HT1080 (cell line): Measurements from ENCODE around the genes CKAP4, POLR3B and MTERF2.

RAMPAGE:
- cytosol, long total RNA = no peak
- long total RNA = no peak
- nucleus, long total RNA = no peak
Measured at GRCh38 chr12:104482085-104483122, 25.7 kb downstream of the CHST11 start.

RAMPAGE:
- cytosol, long total RNA = no peak
- long total RNA = no peak
- nucleus, long total RNA = no peak
Measured at GRCh38 chr12:104668372-104668733, 211.6 kb downstream of the CHST11 start.

DNA sequence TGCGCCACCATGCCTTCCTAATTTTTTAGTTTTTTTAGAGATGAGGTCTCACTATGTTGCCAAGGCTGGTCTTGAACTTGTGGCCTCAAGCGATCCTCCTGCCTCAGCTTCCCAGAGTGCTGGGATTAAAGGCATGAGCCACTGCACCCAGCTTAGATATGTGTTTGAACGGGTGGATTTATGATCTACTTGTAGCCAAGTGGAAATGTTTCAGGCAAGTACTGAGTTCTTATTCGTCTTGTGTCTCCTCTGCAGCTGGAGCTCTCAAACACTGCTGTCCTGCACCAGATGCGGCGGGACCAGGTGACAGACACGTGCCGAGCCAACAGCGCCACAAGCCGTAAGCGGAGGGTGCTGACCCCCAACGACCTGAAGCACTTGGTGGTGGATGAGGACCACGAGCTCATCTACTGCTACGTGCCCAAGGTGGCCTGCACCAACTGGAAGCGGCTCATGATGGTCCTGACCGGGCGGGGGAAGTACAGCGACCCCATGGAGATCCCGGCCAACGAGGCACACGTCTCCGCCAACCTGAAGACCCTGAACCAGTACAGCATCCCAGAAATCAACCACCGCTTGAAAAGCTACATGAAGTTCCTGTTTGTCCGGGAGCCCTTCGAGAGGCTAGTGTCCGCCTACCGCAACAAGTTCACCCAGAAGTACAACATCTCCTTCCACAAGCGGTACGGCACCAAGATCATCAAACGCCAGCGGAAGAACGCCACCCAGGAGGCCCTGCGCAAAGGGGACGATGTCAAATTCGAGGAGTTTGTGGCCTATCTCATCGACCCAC lies 201.2 kb downstream of the SLC41A2 start:
RAMPAGE:
- cytosol, long total RNA = no peak
- long total RNA = no peak
- nucleus, long total RNA = no peak

DNA sequence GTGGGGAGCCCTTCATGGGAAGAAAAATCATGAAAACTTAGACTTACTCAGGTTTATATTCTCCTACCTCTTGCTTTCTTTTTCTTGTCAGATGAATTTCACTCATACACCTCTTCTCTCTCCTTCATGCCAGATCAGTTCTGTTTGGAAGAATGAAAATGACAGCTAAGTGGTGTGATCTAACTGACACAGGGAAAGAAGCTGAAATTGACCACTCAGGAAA lies 3.7 kb upstream of the C12orf75 start:
RAMPAGE:
- cytosol, long total RNA = no peak
- long total RNA = no peak
- nucleus, long total RNA = no peak

DNA sequence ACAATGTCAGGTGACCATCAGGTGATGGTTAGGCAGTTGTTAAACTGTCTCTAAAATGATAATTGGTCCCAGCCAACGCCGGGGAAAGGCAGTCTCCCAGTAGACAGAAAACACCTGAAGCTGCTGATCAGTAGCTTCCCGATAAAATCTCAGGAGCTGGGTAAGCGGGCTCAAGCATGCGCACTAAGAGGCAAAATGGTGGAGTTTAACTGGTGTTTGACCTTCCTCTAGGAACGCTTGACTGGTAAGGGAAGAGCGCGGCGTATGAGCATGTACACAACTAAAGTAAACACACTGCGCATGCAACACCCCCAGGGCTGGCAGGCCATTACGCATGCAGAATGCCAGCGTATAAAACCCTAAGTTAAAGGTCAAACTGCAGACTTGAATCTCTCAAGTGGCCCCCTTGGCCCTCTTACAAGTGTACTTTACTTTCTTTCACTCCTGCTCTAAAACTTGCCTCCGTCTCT lies 113.5 kb downstream of the C12orf75 start:
RAMPAGE:
- cytosol, long total RNA = no peak
- long total RNA = no peak
- nucleus, long total RNA = no peak

GRCh38 chr12:105459811-105460407 lies 129.4 kb downstream of the C12orf75 start:
RAMPAGE:
- cytosol, long total RNA = no peak
- long total RNA = no peak
- nucleus, long total RNA = no peak

DNA sequence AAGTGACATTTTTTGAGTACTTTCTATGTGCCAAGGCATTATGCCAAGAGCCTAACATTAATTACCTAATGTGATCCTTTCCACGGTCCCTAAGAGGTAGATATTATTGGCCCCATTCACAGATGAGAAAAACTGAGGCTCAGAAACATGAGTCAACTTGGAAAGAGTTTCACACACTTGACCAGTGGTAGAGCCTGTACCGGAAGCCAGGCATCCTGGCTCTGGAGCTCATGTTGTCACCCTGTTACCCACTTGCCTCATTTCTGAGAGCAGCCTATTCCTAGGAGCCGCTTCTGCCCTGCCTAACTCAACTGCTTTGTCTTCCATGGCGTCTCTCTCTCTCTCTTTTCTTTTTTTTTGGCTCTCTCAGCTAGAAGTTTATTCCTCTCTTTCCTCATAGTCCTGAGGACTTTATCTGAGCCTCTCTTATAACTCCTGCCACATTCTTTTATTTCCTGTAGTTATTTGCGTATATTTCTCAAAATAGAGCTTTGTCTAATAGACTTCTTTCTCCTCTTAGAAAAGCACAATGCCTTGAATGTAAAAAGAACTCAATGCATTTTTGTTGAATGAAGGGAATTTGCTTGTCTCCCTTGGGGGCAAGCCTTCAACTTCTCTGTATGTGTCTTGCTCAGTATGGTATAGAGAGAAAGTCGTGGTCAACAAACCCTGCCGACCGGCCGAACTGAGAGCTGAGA lies 136.2 kb downstream of the C12orf75 start:
RAMPAGE:
- cytosol, long total RNA = no peak
- long total RNA = no peak
- nucleus, long total RNA = no peak

DNA sequence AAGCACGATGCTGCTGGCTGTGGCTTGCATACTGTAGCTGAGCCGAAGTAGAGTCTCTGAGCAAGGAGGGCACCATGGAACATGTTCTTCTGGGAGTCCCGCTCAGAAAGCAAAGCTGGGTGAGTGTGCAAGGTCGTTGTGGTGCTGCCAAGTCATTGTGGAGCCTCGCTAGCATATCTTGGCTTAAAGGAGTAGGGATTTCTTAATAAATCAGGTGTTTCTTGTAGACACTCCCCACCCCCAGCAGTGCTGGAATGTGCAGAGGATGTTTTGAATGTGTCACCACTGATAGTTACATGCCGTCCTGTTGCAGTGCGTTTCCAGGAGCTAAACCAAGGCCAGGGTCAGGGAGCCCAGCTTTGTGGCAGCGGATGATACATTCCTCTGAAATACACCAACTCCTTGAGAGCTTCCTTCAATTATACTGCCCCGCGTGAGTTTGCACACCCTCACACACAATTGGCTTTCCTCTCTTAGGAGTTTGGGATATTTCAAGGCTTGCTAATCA lies 154.8 kb downstream of the C12orf75 start:
RAMPAGE:
- cytosol, long total RNA = no peak
- long total RNA = no peak
- nucleus, long total RNA = no peak

DNA sequence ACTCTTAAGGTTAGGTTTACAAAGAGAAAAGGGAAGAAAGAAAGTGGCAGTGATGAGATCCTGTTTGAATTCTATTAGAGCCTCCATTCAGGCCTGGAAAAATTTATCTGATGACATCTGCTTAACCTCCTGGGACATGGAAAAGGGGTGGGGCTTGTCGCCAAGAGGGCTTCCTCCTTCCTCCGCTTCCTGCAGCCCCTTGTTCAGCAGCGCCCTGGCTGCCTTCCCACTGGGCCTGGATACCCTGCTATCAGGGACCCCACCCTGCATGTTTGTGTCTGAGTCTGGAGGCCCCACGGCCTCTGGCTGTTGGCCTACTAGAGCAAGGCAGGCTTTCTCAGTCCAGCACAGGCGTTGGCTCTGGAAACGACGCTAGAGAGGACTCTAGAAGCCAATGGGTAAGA lies 342.0 kb downstream of the C12orf75 start:
RAMPAGE:
- cytosol, long total RNA = no peak
- long total RNA = no peak
- nucleus, long total RNA = no peak

DNA sequence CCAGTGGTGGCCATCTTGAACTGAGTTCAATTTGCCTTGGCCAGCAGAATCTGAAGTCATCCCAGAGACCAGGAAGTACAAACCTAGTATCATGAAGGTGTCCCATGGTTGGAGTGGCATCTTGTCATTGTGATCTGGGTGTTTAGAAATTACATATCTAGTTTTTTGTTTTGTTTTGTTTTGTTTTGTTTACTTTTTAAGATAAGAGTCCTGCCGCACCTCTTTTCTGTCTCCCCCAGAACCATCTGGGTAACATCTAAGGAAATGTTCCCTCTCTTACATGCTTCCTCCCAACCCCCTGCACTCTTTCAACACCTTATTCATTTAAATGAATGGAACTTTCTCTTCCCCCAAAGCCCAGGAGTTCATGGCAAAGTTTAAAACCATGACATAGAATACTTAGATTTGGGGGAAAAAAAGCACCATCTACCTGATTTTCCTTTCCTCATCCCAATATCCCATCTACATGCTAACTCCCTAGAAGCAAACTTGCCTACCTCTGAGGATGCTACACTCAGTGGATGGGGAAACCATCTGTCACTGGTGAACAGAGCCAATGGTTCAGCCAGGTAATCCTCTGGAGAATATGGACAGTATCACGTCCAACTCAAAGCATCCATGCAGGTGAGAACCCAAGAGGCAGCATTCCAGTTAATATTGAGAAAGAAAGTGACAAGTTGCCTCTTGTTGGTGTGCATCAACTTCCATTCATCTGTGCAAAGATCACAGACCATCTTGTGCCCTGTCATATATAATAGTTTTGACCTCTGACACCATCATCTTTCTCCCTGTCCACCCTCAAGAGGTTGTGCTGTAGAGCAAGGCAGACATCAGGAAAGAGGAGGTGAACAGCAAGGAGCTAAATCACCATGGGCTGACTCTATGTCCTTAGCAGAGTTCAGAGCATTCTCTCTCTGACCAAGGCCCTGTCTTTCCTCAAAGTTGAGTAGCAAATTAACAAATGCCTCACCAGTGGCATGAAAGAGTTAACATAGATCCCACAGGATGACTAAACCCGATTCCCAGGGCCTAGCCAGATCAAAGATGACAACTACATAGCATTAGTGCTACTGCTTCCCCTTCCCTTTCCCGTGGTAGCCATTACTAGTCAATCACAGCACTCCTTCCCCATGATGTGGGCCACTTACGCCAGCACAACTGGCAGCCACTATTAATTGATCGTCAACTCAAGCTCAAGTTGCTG lies 73.2 kb downstream of the NUAK1 start:
RAMPAGE:
- cytosol, long total RNA = no peak
- long total RNA = no peak
- nucleus, long total RNA = no peak

DNA sequence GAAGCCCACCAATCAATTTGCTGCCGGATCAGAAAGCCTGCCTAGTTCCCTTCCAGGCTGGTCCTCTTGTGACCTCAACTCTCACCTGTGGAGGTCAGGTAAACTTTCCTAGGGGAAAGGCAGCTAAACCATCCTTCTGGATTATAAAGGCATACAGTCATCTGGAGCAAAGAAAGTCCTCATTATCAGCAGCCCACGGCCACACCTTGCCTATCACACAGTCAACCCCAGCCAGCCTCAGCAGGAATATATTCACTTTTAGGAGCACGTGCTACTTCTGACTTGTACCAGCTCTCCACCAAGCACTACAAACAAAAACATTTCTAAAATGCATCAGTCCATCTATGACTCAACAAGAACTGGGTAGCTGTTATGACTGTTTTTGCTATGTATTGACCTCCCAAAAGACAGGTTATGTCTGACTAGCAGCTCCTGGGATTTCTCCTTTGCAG lies 31.3 kb downstream of the NUAK1 start:
RAMPAGE:
- cytosol, long total RNA = no peak
- long total RNA = no peak
- nucleus, long total RNA = no peak

DNA sequence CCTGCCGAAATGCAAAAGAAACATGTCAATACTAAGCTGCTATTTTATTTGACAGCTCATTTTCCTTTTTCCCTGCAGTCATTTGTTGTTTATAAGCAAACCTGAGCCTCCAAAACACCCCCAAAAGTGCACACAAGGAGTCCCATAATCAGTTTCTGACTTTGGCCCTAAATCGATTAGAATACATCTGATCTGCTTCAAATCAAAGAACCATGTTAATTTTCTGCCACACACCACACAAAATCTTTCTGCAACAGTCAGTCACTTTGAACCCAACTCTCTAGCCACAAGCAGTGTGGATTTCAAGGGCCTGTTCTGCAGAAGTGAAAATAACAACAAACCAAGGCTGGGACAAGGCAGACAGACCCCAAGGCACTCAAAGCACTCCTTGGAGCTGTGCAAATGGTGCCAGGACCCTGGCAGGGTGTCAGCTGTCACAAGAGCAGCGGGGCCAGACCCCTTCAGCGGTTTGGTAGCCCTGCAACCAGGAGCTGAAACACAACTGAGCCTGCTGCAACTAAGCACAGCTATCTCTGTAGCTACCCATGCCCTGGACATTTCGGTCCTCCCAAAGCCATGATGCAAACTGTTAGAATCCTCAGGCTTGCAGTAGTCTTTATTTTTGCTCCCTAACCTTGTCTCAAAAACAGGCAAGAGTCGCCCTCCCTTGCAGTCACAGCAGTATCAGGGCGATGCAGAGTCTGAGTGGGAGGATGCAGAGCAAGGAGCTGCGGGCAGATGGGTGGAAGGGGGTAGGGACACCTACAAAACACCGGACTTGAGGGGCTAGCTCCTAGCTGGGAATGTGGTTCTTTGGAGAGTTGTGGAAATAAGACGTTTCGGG lies 1.3 kb downstream of the NUAK1 start:
RAMPAGE:
- cytosol, long total RNA = no peak
- long total RNA = no peak
- nucleus, long total RNA = no peak

DNA sequence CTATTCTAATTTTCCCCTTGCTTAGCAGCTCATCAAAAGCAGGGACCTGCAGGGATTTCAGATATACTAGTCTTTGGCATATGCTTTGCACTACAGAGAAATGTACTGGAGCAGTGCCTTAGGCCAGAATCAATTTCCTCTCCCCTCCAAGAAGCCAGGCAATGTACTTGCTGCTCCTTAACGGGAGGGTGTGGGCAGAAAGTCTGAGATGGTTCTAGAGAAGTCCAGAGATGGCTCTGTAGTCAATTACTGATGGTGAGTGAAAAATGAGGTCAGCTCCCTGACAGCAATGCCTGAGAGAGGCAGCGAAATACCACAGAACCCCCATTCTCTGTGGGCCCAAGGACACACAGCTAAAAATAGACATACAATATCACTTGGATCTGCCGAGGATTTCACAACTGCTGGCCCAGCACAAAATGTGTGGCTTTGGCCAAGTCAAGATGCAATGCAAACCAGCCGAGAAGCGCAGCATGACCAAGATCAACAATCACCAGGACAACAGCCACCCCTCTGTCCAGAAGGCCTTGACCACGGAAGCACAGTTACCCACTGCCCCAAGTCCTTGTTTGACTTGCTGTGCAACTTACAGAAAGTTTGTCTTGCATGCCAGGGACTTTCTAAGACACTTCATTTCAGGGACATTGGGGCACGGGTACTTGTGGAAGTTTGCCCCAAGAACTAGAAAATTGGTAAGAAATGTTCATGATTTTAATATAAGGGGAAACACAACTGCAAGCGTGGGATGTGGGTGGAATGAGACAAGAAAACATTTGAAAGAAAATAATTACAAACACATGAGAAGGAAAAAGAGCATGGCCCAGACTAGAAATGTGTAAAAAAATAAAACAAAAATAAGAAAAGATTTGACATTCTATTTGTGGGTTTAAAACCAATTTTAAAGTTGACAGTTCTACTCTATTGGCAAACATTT lies 52.1 kb downstream of the CKAP4 start:
RAMPAGE:
- cytosol, long total RNA = no peak
- long total RNA = no peak
- nucleus, long total RNA = no peak

DNA sequence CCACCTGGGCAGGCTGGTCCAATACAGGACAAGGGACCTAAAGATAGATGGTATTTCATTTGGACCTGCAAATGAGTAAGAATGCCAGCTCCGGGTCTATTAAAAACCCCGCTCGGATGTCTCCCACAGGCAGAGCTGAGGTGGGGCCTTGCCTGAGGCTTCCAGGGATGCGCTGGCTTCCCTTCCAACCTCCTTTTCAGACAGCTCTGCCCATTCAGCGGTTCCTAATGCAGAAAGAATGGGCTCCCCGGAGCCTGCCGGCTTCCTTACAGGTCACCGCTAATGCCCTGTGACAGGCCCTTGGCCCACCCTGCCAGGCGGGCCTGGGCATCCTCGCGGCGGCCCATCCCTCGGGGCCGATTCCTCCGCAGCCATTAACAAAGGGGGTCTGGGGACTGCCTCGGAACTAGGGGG lies 1.0 kb downstream of the CKAP4 start:
RAMPAGE:
- cytosol, long total RNA = no peak
- long total RNA = no peak
- nucleus, long total RNA = no peak

GRCh38 chr12:106247199-106248240 lies at the start of gene CKAP4:
Gene CKAP4 (minus strand): TSS chr12:106248020.
RAMPAGE:
- cytosol, long total RNA = no peak
- long total RNA = no peak
- nucleus, long total RNA = no peak

DNA sequence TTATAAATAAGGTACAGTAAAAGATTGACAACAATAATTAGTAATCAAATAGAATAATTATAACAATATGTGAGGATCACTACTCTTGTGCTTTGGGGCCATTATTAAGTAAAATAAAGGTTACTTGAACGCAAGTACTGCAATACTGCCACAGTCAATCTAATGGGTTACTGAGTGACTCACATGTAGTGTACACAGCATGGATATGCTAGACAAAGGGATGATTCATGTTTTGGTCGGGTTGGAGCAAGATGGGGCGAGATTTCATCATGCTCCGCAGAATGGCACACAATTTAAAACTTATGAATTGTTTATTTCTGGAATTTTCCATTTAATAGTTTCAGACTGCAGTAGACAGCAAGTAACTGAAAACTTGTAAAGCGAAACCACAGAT lies 14.1 kb upstream of the TCP11L2 start:
RAMPAGE:
- cytosol, long total RNA = no peak
- long total RNA = no peak
- nucleus, long total RNA = no peak

DNA sequence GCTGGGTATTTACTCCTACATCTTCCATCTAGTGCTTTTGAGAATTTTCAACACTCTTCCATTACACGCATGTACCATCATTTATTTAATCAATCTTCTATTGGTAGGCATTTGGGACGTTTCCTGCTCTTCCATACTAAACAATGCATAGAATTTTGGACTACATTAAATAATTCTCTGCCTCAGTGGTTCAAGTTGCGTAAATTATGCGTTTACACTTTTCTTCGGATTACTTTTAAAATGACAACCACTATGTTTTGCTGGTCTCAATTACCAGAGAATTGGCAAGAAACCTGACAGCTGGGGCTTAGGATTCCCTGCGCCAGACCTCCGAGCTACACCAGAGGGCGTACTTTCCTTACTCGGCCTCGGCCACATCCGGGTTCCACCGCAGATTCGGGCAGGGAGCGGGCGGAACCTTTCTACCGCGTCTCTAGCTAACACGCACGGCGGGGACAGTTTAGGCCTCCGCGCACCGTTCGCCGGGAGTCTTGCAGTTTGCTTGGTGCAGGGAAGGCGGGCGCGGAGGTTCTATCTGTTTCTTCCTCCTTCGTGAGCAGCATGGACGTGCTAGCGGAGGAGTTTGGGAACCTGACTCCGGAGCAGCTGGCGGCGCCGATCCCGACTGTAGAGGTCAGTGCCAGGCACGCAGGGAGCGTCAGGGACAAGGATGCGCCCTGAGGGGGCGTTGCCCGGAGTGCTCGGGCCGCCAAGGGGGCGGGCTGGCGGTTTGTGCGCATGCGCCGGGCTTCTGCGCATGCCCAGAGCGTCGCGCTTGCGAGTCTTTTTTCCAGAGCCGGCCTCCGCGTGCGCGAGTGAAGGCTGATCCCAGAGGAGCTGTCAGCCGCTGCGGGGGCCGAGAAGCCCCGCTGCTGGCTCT lies at the start of gene POLR3B:
POLR3B (plus strand) TSS at position 430 of the 880 bp plus-strand sequence.
RAMPAGE:
- cytosol, long total RNA = start-site peak on the minus strand centred at position 669 of the sequence, 80 bp wide, 19 and 13 reads in 2 replicates
- long total RNA = start-site peak on the plus strand centred at position 464 of the sequence, 43 bp wide, 81 reads
- nucleus, long total RNA = no peak

DNA sequence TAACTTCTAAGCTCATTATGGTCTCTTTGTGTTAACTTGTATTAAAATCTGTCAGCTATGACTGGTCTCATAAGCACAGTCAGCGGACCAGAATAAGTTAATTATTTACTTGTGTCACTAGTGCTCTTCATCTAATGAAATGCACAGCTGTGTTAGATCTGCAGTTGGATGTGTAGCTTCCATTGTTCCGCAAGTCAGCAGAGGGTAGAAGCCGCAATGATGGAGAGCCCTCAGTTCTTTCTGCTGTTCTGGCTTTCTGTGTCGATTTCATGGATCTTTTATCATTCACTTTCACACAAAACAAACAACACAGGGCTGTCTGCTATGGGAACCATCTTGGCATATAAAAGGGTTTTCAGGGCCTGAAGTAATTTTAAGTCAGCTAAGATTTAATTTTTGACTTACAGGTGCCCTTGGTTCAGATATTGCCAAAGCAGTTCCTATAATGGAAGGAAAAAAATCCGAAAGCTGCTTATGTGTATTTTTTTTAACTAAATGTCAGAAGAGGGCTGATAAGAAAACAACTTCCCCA lies 89.2 kb upstream of the RFX4 start:
RAMPAGE:
- cytosol, long total RNA = no peak
- long total RNA = no peak
- nucleus, long total RNA = no peak

DNA sequence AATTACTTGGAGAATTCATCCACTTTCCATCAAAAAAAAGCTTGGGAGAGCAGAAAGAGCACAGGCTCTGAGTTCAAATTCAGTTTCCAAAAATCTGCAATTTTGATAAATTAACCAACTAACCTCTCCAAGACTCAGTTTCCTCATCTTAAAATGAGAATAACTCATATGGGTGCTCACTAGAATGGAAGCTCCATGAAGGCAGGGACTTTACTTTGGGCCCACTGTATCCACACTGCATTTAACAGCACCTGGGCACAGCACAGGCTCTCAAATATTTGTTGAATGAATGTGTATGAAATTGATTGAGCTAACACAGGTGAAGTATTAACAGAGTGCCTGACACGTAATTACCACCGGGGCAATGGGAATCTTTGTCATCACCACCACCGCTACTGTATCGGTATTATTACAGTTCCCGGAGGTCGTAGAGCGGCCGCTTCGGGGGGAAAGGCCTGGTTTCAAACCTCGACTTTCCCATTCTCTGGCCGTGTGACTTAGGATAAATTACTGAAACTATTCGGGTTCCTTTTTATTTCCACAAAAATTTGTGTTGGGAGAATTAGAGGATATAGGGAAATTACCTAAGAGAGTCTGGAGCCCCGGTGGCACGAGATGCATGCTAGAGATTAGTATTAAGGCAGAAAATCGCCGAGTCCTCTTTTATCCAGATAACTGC lies 1.2 kb upstream of the RIC8B start:
RAMPAGE:
- cytosol, long total RNA = no peak
- long total RNA = no peak
- nucleus, long total RNA = no peak

DNA sequence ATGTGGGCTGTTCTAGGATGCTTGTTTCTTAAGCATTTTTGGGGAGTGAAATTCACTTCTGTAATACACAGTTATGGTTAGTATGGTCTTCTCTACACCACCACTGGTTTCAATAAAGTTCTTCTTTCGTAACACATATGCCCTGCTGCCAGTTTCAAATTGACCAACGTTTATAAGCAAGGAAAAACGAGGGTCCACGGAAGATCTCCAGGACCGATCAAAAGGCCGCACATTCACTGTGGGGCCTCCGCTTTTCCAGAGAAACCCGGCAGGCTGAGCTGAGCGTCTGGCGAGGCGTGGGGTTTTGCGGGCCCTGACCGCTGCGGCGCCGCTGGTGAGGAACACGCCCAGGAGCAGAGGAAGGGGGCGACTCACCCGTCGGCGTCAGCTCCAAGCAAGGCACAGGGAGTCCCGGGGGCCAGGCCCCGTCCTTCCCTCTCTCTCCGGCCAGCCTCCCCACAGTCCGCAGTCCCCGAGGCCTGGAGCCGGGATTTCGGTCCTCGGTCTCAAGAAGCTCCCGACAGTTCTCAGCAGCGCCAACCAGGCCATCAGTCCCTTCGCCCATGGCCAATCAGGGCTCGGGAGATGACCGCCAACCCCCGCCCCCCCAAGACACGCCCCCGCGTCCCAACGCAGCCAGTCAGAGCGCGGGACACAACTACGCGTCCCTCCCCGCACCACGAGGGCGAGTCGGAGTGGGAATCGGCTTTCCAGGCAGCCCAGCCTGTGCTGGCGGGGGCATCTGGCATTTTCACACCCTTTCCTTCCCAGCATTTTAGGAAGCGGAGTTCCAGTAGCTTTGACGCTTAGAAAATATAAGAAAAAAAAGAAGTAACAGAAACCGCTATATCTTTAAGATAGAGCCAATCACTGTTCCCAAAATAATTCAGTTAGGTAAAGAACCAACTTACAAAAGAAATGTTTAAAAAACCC lies at the start of gene MTERF2:
MTERF2 (minus strand) TSS at position 553 of the 933 bp plus-strand sequence.
RAMPAGE:
- cytosol, long total RNA = start-site peak on the minus strand centred at position 503 of the sequence, 72 bp wide, 71 and 29 reads in 2 replicates
- long total RNA = start-site peak on the minus strand centred at position 514 of the sequence, 38 bp wide, 49 reads
- nucleus, long total RNA = no peak